Placental epithelial cell (primary cell): ENCODE measurements around the genes ZNF256 and ZSCAN22.

DNA sequence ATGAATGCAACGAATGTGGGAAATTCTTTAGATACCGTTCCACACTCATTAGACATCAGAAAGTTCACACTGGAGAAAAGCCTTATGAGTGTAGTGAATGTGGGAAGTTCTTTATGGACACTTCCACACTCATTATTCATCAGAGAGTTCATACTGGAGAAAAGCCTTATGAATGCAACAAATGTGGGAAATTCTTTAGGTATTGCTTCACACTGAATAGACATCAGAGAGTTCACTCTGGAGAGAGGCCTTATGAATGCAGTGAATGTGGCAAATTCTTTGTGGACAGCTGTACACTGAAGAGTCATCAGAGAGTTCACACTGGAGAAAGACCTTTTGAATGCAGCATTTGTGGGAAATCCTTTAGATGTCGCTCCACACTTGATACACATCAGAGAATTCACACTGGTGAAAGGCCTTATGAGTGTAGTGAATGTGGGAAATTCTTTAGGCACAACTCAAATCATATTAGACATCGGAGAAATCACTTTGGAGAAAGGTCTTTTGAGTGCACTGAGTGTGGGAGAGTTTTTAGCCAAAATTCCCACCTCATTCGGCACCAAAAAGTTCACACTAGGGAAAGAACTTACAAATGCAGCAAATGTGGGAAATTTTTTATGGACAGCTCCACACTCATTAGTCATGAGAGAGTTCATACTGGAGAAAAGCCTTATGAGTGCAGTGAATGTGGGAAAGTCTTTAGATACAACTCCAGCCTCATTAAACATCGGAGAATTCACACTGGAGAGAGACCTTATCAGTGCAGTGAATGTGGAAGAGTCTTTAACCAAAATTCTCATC, 9.9 kb downstream of the ZNF17 start:
- CAGE, long polyA plus RNA: no peak

DNA sequence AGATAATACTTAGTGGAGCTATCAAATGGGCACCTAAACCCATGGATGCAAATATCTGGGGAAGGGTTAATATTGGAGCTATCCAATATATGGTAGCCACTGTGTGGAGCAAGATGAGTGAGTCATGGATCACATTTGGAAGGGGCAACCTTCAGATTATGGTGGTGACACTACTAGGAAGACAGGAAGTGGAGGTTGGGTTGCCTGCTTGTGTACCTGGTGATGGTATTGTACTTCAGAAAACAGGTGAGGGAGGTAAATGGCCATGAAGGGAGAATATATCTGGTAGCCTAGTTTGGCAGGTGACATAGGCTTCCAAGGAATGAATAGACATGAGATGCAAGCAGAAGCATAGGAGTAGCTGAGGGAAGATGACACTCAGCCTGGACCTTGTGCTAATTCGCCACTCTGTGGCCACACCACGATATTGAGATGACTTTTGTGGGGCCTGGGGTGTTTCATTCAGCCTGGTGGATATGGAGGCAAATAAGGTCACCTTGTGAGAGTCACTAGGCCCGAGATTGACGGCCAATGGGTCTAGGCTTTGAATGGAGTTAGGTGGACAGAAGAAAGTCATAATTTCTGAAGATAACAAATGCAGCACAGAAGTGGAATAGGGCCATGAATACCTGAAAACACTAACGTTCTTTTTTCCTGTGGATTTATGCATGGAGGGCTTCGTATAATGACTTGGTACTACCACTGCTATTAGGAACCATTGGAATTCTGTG, 19.0 kb downstream of the ZNF586 start:
- CAGE, long polyA plus RNA: no peak

DNA sequence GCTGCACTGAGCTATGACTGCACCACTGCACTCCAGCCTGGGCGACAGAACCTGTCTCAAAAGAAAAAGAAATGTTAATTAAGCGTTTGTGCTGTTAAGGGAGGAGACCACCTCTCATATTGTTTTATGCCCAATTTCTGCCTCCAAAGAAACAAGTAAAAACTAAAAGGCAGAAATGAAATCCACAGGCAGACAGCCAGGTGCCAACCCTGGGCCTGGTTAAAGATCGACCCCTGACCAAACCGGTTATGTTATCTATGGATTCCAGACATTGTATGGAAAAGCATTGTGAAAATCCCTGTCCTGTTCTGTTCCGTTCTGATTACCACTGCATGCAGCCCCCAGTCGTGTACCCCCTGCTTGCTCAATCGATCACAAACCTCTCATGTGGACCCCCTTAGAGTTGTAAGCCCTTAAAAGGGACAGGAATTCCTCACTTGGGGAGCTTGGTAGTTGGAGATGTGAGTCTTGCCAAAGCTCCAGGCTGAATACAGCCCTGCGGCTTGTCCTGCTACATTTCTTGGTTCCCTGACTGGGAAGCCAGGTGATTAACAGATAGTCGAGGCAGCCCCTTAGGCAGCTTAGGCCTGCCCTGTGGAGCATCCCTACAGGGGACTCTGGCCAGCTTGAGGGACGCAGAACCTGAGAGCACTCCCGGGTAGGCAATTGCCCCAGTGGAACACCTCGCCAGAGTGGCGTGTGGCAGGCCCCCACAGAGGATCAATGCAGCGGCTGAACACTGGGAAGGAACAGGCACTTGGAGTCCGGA, 679 bp upstream of the ZNF552 start:
- CAGE, long polyA plus RNA: no peak

DNA sequence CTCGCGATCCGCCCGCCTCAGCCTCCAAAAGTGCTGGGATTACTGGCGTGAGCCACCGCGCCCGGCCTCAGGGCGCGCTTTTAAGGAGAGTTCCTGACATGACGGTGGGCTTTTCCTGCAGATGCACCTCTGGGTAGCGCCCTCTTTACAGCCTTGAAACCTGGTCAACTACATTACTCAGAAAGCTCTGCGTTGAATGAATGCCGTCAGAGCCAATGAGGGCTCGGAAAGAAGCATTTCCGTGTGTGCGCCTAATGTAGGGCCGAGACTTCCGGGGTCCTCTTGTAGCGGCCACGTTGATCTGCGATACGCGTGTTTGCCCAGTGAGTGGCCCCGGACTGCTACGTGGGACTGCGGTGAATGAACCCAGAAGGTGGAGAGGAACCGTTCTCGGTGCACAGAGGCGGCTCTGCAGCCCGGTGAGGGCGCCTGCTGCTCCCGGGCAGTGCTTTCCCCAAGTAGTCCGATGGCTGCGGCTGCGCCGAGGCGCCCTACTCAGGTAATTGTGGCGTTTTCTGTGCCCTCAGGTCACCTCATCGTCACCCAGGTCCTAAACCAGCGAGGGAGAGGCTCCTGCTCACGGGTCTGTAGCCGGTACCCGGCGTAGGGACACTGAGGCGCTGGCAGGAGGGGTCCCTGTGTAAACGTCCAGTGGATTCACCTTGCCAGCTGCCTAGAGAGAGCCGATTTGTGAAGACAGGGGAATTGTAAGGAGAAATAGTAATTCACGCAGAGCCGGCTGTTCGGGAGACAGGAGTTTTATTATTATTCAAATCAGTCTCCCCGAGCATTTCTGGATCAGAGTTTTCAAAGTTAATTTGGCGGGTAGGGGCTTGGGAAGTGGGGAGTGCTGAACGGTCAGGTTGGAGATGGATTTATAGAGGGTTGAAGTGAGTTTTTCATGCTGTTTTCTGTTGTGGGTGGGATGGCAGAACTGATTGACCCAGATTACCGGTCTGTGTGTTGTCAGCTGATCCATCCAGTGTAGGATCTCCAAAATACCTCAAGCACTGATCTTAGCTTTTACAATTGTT, 5.1 kb upstream of the ZNF552 start:
- CAGE, long polyA plus RNA: no peak

DNA sequence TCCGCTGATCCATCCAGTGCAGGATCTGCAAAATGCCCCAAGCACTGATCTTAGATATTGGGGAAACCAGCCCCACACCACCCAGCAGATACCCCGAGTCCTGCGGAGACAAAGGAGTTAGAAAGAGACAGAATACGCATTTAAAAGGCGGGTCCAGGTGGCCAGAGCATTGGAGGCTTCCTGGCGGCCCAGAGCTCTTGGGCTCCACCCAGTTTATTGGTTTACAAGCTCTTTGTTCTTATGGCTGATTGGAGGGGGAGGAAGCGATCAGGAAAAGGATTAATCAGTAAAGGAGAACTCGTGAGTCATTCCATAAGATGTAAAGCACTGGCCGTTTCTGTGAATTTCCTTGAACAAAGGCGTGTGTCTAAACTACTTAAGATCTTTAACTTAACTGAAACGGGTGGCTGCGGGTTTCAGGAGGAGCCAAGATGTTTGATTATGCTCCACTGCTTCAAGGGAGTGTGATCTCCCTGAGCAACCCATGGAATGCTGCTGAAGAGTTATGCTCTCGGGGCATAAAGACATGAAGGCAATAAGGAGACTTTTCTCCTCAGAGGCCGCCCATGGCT, 964 bp downstream of the ZNF587 start:
- CAGE, long polyA plus RNA: no peak

DNA sequence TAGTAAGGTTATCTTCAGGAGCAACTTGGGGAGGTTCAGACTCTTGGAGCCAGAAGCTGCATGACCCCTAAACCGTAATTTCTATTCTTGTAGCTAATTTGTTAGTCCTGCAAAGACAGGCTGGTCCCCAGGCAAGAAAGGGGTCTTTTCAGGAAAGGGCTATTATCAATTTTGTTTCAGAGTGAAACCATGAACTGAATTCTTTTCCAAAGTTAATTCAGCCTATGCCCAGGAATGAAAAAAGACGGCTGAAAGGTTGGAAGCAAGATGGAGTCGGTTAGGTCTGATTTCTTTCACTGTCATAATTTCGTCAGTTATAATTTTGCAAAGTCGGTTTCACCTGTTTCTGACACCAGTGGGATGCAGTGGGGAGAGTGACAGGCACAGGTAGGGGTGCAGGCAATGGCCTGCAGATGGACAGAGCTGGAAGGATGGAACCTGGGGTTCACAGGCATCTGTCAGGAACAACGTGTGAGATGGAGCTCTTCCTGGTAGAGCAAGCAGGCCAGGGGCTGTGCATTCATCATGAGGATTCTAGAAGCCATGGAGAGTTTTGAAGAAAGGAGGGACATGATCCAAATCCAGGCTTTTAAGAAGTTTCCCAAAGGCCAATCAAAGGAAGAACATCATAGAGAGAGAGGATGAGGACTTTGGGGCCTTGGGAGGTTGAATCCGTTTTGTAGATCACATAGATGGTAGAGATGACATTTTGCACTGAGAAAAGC, 1.7 kb downstream of the ZNF587 start:
- CAGE, long polyA plus RNA: no peak

- CAGE, long polyA plus RNA: no peak
These were observed 18.2 kb downstream of the ZNF587 start for GRCh38 chr19:57867703-57868487.

DNA sequence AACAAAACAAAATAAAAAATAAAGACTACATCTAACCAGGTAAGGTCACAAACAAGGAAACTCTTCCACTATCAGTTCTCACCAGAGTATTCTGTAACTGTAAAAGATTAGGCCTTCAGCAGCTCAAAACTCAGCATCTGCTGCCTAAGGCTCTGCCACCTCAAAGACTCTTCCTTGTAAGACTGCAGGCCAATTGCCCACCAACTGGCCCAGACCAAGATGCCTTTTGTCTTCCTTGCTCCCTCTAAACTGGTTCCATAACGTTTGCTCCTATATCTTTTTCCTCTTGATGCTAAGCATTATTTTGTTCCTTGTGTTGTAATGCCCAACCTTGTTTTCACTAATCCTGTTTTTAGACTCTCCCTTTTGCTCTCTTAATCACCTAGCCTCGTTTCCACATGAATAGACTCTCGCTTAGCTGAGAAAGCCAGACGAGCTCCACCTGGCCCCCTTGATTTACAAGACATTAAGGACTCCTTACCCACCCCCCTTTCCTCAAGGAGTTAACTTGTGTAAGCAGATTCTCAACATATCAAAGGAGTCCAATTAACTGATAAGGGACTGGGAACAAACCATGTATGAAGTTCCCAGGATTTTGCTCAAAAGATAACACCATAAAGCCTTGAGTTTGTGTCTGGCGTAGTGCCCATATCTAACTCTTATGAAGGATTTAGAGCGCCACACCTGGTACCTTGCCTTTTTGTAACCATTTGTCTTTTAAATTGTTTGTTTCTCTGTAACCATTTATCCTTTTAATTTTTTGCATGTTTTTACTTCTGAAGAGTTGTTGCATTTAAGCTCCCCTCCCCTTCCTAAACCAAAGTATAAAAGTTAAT, 1.4 kb downstream of the ZNF814 start:
- CAGE, long polyA plus RNA: no peak

- CAGE, long polyA plus RNA: no peak
These were observed at the start of gene ZNF256 for GRCh38 chr19:57946951-57947934. ZNF256 (minus strand) TSS chr19:57947706.

- CAGE, long polyA plus RNA: no peak
These were observed 16.2 kb upstream of the ZNF544 start for GRCh38 chr19:58212496-58213005.

- CAGE, long polyA plus RNA: no peak
These were observed 11.7 kb upstream of the ZNF544 start for GRCh38 chr19:58216853-58217661.

- CAGE, long polyA plus RNA: no peak
These were observed 604 bp downstream of the ZNF8 start for GRCh38 chr19:58279108-58280010.

GRCh38 chr19:58326421-58327132, at the start of gene ZSCAN22:
ZSCAN22 (plus strand) TSS chr19:58326994.
- CAGE, long polyA plus RNA: no peak

DNA sequence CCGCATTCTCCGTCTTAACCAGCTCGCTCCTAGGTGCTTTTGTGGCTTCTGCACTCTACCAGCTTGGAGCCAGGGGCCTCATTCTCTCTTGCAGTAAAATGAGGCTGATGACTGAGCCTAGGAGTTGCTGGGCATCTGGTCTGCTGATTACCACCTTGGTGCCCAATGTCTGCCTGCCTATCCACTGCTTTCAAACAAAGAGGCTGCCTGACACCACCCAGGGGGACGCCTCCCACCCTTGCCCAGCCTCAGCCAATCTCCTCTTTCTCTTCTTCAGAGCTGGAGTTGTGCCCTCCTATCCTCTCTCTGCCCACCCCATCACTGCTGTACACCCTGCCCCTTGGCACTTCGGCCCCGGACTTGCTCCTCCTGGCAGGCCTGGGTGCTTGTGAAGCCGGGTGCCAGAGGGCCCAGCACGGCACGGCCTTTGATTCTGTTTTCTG, 4.8 kb downstream of the RNF225 start:
- CAGE, long polyA plus RNA: no peak

GRCh38 chr19:58401088-58402184, 6.0 kb downstream of the RNF225 start:
- CAGE, long polyA plus RNA: no peak

- CAGE, long polyA plus RNA: no peak
These were observed 3.9 kb upstream of the ZNF446 start for GRCh38 chr19:58472070-58472859.

DNA sequence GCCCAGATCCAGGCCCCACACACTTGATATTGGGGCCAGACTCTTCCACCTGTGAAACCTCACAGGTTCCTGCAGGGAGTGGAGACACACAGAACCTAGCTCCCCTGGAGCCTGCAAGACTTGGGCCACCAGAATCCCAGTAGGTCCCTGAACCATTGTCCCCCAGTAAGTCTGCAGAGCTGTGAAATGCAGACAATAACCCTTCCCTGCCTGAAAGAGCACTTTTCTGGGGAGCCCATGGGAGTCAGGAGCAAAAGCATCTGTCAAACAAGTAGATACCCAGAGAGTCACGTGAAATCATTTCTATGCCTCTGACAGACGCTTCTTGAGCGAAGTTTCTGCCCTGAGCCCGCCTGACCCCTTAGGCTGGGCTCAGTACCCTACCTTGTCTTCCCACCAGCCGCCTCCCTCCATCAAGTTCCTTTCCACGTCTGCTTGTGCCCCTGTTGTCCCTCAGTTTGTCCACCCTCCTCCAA, 2.1 kb upstream of the ZNF446 start:
- CAGE, long polyA plus RNA: no peak

DNA sequence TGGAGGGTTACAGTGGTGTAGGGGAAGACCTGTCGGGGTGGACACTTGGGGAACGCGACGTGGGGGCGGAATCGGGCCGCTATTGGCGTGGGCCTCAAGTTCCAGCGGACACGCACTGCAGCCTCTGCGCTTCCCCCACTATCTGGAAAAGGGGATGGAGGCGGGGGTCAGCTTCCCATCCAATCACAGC, 939 bp upstream of the UBE2M start:
- CAGE, long polyA plus RNA: no peak

DNA sequence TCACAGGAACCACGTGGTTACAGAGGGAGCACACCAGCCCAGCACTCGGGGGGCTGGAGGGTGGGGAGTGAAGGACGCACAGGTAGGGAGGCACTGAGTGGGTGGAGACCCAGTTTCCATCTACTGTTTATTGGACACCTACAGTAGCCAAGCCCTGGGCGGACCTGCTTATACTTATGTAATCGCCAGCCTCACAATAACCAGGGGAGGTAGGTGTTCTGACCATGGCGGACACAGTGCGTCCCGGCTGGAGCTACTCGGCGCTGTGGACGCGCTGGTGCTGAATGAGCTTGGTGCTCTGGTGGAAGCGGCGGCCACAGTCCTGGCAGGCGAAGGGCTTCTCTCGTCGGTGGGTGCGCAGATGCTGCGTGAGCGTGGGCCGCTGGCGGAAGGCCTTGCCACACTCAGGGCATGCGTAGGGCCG, 3.4 kb upstream of the UBE2M start:
- CAGE, long polyA plus RNA: no peak